Colonic mucosa (tissue), 1 donor: ENCODE results near the gene UBP1.

DNA sequence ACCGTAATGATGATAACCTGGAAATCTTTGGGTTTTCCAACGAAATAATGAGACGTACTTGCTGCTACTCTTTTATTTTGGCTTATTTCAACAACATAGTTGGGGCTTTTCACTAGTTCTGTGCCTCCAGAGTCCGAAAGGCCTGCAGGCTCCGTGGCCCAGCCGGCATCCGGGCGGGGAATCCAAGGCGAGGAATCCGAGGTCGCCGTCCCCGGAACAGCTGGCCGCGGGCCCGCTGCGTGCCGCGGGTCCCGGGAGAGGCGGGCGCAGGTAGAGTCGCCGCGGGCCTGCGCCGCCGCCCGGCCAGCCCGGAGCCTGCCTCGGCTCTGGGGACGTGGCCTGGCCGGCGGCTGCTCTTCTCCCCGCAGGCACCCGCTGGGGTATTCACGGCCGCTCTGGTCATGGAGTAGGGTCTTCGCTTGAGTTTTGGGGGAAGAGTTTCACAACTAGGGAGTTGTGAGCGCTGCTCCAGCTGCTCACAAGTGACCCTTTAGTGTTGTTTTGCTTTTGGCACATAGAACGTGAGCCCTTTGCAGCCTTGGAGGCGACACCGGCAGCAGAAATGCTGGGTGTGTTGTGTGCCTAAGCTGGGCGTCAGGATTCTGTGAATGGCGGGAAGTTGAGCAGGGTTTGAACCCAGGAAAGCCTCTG, 3.9 kb downstream of the TRIM71 start:
- PRO-cap = no peak

- PRO-cap = no peak
Measured at GRCh38 chr3:33090754-33091070, 6.2 kb downstream of the GLB1 start.

DNA sequence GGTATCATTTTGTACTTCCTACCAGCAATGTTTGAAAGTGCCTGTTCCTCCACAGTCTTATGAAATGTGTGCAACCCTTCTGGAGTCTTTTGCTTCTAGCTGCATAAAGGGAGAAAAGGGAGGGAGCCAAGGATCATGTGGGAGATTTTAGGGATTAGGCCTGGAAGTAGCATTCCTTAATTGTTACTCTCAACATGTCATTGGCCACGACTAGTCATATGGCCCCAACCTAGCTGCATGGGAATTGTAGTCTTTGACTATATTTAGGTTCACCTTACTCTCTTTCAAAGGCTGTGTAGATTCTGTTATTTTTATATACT, 14.9 kb downstream of the CRTAP start:
- PRO-cap = no peak

DNA sequence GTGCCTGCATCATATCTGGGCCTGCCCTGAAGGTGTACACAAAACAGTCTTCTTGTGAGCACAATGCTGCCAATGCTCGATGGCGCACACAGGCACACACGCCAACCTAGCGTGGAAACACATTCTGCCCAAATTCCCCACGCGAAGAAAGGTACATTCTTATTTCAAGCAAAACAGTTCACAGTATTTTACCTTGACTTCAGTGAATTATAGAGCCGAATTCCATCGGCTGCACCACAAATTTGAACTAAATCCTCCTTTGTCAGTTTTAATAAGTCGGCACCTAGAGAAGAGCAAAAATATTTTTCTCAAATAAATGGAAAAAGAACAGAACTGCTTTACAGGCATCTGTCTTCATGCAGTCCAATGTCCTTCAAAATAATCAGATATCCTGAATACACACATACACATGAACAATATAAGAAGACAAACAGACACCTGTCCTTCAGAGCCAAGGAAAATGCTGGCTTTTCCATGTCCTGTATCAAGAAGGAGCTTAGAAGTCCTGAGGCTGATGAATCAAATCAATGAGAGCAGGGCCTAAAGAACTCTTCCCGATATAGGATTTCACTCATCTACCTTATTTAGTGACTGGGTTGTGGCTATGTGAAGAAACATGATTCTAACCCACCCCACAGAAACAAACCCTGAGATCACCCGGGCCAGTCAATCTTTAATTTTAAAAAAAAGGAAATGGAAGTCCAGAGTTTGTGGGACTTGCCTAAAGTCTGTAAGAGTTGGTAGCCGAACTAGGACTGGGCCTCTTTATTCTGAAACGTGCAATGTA, 43.2 kb downstream of the UBP1 start:
- PRO-cap = no peak

- PRO-cap = bidirectional peak, plus-strand start at chr3:33439760, minus-strand start at chr3:33439663; unidirectional peak, minus-strand start at chr3:33440040; unidirectional peak, minus-strand start at chr3:33440361; bidirectional peak, plus-strand start at chr3:33441076, minus-strand start at chr3:33440551
Measured at GRCh38 chr3:33439729-33440699, at the start of gene UBP1. Gene UBP1 (minus strand): TSS chr3:33440405.

GRCh38 chr3:33714549-33715047, 3.5 kb downstream of the CLASP2 start:
- PRO-cap = no peak

DNA sequence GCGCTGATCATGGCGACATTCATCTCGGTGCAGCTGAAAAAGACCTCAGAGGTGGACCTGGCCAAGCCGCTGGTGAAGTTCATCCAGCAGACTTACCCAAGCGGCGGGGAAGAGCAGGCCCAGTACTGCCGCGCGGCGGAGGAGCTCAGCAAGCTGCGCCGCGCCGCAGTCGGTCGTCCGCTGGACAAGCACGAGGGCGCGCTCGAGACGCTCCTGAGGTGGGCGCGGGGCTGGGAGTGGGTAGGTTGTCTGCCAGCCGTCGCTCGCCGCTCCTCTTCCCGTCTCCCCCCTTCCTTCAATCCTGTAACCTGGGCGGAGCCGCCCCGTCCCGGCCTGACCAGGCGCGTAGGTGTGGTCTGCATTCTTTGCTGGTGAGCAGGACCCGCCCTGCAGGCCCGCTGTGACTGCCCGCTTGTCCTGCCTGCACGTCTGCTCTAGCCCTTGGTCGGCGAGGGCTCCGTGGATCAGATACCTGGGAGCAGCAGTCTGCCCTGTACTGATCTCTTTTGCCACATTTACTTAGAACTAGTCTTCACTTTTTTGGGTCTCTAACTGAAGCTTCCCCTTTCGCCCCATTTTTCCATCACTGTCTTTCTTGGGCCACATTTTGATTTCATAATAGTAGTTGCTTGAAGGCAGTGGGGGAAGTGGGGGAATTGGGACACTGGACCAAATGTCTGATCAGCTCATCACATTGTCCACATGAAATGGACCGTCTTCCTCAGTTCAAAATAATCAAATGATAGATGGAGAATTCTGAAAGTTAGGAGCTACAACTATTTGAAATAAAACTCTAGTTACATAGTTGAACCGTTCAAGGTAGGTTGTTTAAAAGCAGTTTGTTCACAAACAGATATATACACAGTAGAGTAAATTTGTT, 530 bp downstream of the PDCD6IP start:
- PRO-cap = unidirectional peak, plus-strand start at position 172 of the sequence; bidirectional peak, plus-strand start at position 462 of the sequence, minus-strand start at position 297 of the sequence

DNA sequence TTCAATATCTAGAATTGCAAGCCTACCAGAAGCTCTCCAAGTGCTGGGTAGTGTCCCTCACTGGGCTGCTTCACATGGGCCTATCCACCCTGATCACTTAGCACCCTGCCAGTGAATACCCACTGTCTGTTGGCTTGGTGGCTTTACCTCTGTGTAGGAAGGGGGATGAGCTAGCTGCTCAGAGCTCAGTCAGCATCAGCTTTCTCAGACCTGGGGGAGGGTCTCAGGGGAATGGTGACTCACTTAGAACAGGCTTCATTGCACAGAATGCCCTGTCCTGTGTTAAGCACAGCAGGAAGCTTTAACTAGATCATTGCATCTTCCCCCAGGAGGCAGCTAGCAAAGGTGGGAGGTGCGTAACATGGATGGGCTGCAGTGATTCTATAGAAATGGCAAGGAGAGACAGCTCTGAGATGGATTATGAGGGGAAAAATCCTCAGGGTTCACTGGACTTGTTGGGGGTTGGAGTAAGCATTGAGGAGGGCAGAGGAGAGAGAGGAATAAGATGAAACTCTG, 209.8 kb downstream of the PDCD6IP start:
- PRO-cap = no peak

DNA sequence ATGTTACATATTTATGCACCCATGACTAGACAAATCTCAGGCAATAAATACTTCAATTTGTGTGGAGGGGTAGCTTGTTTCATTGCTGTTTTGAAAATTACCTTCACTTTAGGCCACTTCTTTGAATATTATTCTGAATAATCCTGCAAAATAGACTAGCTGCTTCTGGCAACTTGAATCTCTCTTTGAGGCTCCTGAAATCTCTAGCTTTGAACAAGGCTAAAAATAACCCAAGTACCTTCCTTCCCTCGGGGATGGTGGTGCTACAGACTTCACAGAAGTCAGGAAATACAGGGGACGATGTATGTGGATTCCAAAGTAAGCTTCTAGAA, 783.3 kb upstream of the ARPP21 start:
- PRO-cap = no peak

GRCh38 chr3:35486337-35486536, 153.1 kb upstream of the ARPP21 start:
- PRO-cap = no peak

DNA sequence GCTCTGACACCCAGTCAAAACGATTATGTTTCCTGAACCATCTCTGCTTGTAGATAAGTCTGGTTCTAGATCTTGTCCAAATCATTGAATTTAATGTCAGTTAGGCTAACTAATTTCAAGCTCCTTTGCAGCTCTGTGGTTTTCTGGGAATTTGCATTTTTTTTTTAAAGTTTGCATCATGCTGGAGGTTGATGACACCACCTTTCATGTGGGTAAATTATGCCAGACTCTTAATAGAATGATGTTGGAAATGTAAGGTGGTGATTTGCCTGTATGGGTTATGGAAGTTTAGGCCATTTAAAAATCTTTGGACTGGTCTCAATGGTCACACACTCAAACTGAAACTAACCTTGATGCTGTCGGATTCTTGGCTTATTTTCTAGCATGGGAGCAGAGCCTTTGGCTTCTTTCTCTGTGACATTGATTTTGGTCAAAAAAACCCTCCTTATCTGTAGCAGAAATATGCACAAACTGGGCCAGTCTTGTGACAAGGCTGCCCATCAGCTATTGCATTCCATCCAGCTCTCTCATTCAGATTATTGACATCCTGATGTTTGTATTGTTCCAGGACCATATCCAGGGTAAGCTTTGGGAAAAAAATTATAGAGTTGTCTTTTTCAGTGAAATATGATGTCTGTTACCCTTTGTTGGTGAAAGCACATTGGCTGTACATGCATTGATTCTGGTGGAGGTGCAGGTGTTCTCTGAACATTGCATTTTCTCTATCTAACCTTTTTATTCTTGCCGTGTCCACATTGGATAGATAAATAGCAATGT, 35.9 kb downstream of the ARPP21 start:
- PRO-cap = no peak

DNA sequence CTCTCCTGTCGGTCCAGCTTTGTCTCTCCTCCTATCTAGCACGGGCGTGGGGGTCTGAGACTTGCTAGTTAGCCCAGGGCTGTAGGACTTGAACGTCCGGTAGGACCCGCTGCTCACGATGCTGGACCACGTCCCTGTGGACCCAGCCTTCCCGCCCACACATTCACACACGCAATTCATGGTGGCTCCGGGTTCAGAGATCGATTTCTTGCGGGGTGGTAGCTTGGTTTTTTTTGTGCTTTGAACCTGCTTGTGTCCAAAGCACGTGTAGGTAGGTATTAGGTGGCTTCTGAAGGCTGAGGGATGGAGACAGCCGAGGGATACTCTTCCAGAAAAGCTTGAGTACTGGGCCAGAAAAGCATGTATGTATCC, 480 bp downstream of the STAC start:
- PRO-cap = no peak

DNA sequence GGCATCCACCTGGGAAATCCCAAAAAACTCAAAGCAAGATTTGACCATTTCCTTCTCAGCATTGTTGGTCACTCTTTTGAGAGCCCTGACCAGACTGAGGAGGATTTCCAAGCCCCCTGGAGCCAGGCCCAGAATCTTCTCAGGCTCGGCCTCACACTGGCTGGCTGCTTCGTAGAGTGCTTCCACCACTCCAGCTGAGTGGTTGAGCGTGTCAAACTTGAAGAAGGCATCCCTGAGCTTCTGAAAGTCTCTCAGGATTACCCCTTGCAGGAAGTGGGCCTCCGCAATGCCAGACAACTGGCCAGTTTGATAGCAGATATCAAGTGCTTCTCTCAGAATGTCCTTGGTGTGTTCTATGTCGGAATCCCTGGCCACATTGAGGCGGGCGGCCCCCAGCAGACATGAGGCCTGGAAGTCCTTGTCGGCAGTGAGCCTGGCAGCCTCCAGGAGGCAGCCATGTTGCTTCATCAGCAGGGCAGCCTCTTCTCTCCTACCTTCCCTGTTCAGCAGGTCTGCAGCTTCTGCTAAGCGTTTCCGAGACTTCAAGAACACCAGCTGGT, 68.9 kb upstream of the DCLK3 start:
- PRO-cap = no peak

DNA sequence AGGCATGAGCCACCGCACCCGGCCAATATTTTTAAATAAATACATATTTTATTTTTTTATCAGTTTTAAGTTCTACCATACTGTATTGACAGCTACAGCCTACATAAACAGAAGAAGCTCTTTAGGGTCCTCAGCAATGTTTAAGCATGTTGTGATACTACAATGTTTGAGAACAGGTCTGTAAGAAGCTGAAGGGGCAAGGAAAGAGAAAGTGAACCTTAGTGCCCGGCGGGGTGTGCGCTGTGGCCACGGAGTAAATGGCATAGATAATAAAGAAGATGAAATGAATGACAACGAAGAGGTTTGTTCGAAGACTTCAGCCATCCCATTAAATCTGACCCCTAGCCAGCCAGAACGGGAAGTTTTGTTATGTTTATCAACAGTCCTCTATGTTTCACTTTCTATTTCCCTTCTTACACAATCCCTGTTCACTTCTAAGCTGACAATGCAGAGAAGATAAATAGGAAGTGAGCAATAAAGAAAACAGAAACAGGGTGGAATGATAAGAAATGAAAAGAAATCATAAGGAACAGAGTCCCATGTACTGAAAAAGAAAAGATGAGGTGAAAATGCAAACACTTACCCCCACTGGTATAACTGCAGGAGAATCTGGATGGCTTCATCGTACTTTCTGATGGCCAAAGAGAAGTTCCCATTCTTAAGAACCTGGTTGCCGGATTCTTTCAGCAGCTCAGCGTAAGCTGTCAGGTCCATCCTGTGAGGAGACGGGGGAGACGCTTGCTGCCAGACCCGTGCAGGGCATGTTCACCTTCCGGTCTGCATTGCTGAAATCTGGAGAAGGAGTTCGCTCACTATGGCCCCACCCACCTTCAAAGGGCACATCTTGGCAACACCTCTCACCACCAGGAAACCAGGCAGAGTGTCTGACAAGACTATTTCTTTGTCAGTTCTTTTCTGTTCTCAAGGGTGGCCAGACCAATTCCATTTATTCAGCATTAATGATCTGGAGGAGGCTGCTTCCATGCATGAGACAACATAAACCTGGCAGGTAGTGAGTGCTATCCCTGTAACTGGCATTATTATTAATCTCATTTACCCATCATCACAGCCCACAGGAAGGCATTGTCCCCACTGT, 36.8 kb downstream of the TRANK1 start:
- PRO-cap = bidirectional peak, plus-strand start at position 513 of the sequence, minus-strand start at position 336 of the sequence; bidirectional peak, plus-strand start at position 869 of the sequence, minus-strand start at position 779 of the sequence

GRCh38 chr3:36933386-36933939, 11.4 kb downstream of the TRANK1 start:
- PRO-cap = no peak

DNA sequence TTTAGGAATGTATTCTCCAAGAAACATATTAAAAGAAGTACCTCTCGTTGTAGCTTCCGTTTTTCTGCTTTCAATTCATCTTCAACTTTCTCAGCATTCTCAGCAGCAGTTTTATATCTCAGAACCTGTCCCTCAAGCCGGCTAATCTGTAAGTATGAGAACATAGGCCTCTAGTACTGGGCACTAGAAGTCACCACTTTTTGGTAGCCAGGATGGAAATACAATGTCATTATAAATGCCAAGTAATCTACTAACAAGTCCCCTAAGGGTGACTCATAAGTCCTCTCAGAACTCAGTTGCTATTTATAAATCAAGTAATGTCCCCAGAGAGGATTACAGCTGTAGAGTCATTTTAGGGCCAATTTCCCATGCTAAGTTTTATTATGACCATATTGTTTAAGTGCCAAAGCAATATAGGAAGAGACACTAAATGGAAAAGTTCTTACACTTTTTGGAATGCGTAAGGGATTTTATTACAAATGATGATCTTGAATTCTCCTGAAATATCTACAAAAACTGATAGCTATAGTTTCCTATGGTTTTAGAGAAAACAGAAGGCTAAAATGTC, 61.1 kb downstream of the MLH1 start:
- PRO-cap = no peak

DNA sequence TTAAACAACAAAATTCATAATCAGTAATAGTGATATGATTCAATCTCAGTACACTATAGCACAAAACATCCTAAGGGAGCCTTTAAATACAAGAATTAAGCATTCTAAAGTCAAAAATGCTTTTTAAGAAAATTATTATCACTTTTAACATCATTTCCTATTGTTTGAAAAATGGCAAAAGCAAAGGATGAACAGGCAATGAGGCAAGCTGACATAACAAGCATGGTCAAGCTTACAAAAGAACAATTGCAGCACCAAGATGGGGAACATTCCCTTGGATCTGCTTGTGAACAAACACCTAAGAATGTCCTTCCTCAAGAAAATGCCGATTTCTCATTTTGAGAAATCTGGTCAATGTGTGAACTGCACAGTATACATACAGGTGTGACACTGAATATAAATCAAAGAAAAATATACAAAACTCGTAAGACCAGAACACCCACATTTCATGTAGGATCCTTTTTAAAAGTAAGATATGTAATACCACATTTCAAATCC, 59.0 kb downstream of the LRRFIP2 start:
- PRO-cap = no peak

DNA sequence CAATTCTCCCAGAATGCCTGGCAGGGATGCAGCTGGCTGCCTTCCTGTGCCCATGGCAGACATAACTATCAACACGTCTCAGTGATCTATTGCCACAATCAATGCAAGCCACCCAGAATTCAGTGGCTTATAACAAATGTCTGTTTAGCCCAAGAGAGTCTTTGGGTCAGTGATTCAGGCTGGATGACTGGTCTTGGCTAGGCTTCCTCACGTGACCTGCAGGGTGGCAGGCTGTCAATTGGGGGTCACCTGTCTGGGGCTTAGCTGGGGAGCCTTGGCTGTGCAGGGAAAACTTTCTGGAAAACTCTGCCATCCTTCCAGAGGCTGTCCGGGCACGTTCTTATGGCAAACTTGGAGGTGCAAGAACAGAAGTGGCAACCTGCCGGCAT, 64.4 kb upstream of the ITGA9 start:
- PRO-cap = no peak

GRCh38 chr3:37466674-37467227, 14.8 kb downstream of the ITGA9 start:
- PRO-cap = no peak

- PRO-cap = no peak
Measured at GRCh38 chr3:37863985-37864296, 2.3 kb downstream of the CTDSPL start.